T47D (cell line): ENCODE data around the genes MEF2D and LRRC71.

DNA sequence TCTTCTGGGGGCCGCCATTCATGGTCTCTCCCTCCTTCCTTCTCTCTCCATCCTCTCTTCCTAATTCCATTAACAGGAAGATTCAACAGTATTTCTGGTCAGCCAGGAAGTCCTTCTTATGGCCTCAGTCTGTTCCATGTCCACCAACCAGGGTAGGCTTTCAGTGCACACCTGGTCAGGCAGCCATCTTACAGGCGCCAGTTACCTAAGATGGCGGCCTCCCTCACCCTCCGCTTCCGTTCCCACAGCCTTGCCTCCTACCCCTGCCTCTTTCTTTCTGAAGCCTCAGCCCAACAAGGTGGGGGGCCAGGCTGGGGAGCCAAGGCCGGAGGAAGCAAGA lies 43.5 kb downstream of the RHBG start:
- RRBS = no CpG with 5 or more reads among the region's 6 CpGs

DNA sequence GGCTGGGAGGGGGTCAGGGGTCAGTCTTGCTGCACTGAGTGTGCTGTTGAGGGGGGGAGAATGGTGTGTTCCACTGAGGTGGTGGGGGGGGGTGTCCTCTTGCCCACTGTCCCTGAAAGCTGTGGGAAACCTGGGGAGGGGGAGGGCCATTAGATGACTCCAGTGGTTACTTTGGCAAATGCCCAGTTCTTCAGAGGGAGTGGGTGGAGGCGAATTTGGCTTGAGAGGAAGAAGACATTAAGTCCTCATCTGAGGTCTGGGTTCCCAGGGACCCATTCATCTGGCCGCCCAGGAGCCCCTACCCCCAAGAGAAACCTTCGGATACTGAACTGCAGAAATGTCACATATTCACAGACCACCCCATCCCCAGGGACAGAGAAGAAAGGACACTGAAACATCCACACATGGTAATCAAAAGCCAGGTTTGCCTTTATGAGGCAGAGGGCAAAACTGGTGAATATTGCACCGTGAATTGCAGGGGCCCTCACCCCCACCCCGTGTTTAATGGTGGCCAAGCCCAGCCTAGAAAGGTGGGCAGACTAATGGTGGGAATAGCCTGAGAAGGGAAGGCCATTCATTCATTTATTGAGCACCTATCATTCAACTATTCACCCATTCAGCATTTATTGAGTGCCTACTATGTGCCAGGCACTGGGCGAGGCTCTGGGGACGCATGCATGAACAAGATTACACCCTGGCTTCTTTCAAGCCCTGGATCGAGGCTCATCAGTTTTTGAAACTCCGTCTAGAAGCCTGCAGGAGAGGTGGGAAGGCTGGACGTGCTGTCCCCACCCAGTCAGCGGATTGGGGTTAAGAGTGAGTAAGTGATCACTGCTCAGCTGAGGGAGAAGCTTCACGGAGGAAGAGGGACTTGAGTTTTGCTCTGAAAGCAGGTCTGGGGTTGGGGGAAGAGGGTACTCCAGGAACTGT lies 35.9 kb downstream of the MEF2D start:
- RRBS = no CpG with 5 or more reads among the region's 12 CpGs

- RRBS = no CpG with 5 or more reads among the region's 12 CpGs
Observed at GRCh38 chr1:156493148-156493707, 7.3 kb downstream of the MEF2D start.

- RRBS = 1% methylated on average over 31 of the region's 49 CpGs
Observed at GRCh38 chr1:156500228-156500855, at the start of gene MEF2D. MEF2D (minus strand) TSS chr1:156500775.

DNA sequence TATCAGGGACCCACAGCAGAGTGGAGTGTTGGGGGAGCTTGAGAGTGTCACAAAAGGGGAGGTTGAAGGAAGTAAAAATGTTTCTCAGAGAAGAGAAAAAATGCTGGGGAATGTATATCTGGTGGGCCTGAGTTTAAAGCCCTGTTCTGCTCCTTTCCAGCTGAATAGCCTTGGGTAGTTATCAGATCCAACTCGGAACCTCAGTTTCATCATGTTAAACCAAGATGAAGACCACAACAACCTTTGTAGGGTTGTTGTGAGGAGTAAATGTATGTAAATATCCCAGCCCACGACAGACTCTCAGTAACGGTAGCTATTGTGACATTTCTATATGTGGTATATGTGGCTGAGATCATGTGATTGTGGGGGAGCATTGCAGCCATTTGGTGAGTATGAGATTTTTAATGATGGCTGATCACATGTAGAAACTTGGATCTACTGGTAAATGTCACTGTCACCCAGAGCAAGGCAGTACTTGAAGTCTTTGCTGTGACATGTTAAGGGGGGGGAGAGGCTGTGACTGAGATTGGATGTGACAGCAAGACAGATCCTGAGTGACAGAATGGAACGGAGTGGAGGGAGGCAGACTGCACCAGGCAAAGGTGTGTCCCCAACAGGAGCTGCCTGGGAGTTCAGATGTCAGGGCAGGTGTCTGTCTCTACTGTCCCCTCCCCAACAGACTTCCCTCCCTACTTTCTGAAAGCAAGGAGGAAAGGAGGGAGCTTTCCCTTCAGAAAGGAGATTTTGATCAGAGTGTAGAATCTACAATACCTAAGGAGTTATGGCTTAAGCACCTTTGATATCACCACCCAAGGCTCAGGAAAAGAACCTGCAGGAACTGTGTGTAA lies 23.9 kb upstream of the MEF2D start:
- RRBS = no CpG with 5 or more reads among the region's 4 CpGs

GRCh38 chr1:156571109-156572036 lies 992 bp downstream of the IQGAP3 start:
- RRBS = no CpG with 5 or more reads among the region's 4 CpGs

DNA sequence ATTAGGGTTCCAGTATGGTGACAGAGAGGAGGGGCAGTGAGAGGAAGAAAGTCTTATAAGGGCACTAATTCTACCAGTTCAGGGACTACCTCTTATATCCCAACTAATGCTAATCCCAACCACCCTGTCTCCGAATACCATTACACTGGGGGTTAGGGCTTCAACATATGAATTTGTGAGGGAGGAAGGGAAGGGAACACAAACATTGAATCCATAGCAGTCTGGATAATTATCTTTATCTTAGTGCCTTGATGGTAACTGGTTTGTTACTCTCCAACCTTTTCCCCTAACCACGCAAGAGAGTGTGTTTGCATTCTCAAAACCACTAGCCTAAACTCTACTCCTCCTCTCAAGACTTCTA lies 864 bp upstream of the NAXE start:
- RRBS = no CpG with 5 or more reads among the region's 2 CpGs

- RRBS = 3% methylated on average over 7 of the region's 22 CpGs
Observed at GRCh38 chr1:156600575-156601348, 9.2 kb downstream of the NAXE start.

- RRBS = 90% methylated on average over 4 of the region's 41 CpGs
Observed at GRCh38 chr1:156642258-156643224, 624 bp downstream of the BCAN start.

- RRBS = no CpG with 5 or more reads among the region's 9 CpGs
Observed at GRCh38 chr1:156645278-156646511, 3.8 kb downstream of the BCAN start.

GRCh38 chr1:156688858-156689486 lies 11.8 kb upstream of the NES start:
- RRBS = no CpG with 5 or more reads among the region's 7 CpGs

DNA sequence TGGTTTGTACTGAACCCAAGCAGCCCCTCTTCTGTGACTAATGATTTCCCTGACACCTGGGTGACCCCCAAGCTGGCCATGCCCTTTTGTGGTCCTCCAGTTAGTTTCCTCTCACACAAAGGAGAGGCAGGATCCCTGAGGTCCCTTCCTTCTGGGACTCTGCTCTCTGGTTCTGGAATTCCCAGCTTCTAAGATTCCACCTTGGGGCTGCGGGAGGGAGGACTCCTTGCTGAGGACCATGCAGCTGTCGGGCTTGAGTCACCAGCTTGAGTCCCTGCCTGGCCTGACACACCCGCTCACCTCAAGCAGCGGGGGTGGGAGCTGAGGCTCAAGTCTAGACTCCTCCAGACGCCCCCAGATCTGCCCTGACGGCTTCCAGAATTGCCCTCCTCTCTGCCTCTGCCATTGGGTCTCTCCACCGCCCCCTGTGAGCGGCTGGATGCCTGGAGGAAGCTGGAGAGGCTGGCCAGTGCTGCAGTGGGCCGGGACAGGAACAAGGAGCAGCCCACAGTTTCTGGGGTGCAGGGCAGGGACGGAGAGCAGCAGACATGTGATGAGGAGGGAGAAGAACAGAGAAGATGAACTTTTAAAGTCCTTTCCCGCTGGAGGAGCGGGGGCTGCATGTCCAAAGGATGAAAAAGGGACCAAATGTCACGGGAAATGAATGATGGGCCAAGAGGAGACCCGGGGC lies 13.7 kb downstream of the CRABP2 start:
- RRBS = no CpG with 5 or more reads among the region's 14 CpGs

- RRBS = no CpG with 5 or more reads among the region's 9 CpGs
Observed at GRCh38 chr1:156697463-156698148, 7.8 kb downstream of the CRABP2 start.

- RRBS = no CpG with 5 or more reads among the region's 9 CpGs
Observed at GRCh38 chr1:156741777-156742804, 1.2 kb upstream of the MRPL24 start.

GRCh38 chr1:156749625-156750710 lies 1.5 kb downstream of the HDGF start:
- RRBS = no CpG with 5 or more reads among the region's 12 CpGs

- RRBS = no CpG with 5 or more reads among the region's 10 CpGs
Observed at GRCh38 chr1:156862961-156863662, 2.4 kb downstream of the NTRK1 start.

DNA sequence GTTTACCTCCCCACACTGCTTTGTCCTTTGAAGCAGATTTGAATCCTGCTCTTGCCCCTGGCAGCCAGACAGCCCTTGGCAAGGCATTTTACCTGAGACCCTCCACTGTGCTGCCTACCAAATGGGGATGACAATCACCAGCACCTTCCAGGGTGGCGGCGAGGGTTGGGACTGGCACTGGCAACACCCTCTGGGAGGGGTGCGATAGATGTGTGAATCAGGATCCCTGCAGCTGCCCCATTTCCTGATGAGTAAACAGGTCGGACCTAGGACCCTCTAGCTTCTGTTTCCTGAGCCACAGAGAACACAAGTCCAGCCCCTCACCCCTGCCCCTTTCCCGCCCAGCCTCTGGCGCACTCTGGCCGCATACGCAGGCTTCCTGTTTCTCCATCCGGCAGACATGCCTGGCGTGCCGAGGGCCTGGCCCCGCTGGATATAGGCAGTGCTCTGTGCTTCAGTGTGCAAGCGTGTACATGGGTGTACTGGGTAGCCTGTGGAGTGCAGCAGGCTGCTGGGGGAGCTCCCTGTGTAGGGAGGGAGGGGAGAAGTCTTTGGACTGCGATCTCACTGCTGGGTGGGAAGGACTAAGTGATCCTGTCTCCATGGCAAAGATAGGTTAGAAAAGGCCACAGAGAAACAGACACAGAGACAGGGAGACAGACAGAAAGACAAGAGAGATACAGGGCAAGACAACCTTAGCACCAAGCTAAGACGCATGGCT lies 4.7 kb downstream of the PEAR1 start:
- RRBS = no CpG with 5 or more reads among the region's 15 CpGs

GRCh38 chr1:156920169-156921184 lies at the start of gene LRRC71:
LRRC71 (plus strand) TSS chr1:156920632.
- RRBS = no CpG with 5 or more reads among the region's 76 CpGs

DNA sequence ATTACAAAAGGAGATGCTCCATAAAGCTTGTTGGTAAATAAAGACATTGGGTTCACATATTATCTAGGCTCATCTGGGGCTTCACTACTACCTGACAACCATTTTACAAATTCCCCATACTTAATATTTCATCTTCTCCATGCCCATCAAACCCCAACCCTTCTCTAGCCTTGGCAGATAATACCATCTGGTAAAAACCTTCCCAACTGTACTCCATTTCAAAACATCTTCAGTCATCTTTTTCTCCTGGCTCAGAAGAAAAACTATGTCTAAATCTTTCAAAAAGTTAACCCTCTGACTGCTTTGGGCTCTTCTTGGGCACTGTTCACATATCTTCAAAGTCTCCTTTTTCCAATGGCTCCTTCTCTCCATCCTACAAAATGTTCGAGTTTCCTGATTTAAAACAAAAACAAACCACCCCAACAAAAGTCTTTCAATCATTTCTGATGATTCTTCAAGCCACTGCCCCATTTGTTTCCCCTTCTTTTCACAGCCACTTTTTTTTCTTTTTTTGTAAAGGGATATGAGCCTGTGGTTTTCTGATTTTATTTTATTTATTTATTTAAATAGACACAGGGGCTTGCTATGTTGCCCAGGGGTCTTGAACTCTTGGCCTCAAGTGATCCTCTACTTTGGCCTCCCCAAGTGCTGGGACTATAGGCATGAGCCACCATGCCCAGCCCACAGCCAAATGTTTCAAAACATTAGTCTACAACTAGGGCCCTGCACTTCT lies 52.3 kb downstream of the LRRC71 start:
- RRBS = no CpG with 5 or more reads among the region's 1 CpG

- RRBS = no CpG with 5 or more reads among the region's 3 CpGs
Observed at GRCh38 chr1:157025950-157026421, 19.6 kb downstream of the ARHGEF11 start.